ENCODE measurements around a stretch of chr9.

DNA sequence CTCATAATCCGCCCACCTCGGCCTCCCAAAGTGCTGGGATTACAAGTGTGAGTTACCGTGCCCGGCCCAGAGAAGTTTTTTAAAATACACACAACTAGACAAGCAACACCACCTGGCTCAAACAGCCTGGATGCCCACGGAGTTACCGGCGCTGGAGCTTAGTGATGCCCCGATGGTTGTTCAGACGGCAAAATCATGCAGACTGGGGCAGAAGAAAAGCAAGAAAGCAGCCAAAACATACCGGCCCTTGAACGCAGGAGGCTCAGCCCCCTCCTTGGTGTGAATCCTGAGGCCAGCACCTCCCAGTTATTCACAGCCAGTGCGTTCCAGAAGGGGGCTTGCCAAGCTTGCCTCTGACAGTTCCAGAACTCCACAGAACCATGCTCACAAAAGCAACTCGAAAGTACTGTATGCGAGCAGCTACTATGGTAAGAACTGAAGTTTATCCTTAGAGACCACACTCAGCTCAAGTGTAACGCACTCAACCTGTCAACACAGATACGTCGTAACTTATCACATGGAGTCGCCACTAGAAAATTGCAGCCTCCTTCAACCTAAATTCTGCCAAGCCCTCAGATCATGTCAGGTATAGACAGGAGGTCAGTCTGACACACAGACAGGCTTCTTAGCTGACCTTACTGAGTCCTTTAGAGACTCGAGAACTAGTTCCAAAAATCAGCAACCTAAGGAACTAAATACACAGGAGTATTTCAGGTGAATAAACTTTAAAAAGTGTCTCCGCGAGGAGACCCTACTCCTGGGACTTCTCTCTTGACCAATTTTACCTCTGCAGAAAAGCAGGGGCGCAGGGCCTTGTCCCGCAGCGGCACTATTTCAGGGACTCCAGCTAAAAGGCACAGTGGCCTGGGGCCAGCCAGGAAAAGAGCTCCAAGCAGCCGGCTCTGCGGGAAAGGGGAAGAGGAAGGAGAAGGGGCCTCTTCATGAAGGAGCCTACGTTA is 1.3 kb downstream of the UBAC1 start:
- RAMPAGE, long total RNA: no peak
- RRBS: 4% methylated on average over 6 of the region's 27 CpGs
PRO-cap:
- standard: bidirectional peak, plus-strand start at position 575 of the sequence, minus-strand start at position 412 of the sequence
- CoPRO, capped RNA only, 2 experiments: peak in 2 of 2 experiments; most common plus-strand start position 575 of the sequence (in 2); most common minus-strand start position 437 of the sequence (in 2)
- CoPRO, capped and uncapped RNA, 2 experiments: no peak in any of the 2 experiments
- CoPRO, uncapped RNA only, 2 experiments: peak in 2 of 2 experiments; most common plus-strand start position 145 of the sequence (in 1); most common minus-strand start position 697 of the sequence (in 2)
CAGE:
- cytosol, long polyA plus RNA: no peak
- long polyA plus RNA: no peak
- nucleolus, long total RNA: no peak
- nucleus, long polyA plus RNA: no peak

- RAMPAGE, long total RNA: no peak
- RRBS: no CpG with 5 or more reads among the region's 17 CpGs
PRO-cap:
- standard: no peak
- CoPRO, capped RNA only, 2 experiments: no peak in any of the 2 experiments
- CoPRO, capped and uncapped RNA, 2 experiments: no peak in any of the 2 experiments
- CoPRO, uncapped RNA only, 2 experiments: no peak in any of the 2 experiments
CAGE:
- cytosol, long polyA plus RNA: no peak
- long polyA plus RNA: no peak
- nucleolus, long total RNA: no peak
- nucleus, long polyA plus RNA: no peak
These were observed 29.4 kb upstream of the UBAC1 start for GRCh38 chr9:135990434-135991034.

DNA sequence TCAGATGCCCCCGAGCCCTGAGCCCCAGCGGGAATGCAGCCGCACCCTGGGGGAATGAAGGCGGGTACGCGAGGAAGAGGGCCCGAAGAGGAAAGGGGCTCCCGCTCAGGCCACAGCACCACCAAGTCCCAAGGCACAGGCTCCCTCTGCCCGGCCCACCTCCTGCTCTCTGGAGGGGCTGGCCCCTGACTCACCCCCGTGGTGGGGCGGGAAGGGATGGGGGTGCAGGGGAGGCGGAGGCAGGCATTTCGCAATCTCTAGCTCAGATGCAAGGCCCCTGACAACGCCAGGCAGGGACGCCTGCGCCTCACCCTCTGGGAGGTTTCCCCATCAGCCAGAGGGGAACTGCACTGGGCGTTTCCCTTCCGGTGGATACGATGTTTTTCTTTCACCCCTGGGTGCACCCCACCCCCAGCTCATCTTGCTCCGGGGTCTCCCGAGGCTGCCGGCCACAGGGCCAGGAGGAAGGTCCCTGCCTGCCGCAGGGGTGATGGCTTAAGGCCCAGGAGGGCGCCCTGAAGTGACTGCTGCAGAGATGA is 49.0 kb downstream of the NACC2 start:
- RAMPAGE, long total RNA: no peak
- RRBS: no CpG with 5 or more reads among the region's 24 CpGs
PRO-cap:
- standard: no peak
- CoPRO, capped RNA only, 2 experiments: no peak in any of the 2 experiments
- CoPRO, capped and uncapped RNA, 2 experiments: no peak in any of the 2 experiments
- CoPRO, uncapped RNA only, 2 experiments: no peak in any of the 2 experiments
CAGE:
- cytosol, long polyA plus RNA: no peak
- long polyA plus RNA: no peak
- nucleolus, long total RNA: no peak
- nucleus, long polyA plus RNA: no peak

GRCh38 chr9:136049549-136050134 is 45.4 kb downstream of the NACC2 start:
- RAMPAGE, long total RNA: no peak
- RRBS: no CpG with 5 or more reads among the region's 52 CpGs
PRO-cap:
- standard: no peak
- CoPRO, capped RNA only, 2 experiments: no peak in any of the 2 experiments
- CoPRO, capped and uncapped RNA, 2 experiments: no peak in any of the 2 experiments
- CoPRO, uncapped RNA only, 2 experiments: no peak in any of the 2 experiments
CAGE:
- cytosol, long polyA plus RNA: no peak
- long polyA plus RNA: no peak
- nucleolus, long total RNA: no peak
- nucleus, long polyA plus RNA: no peak

DNA sequence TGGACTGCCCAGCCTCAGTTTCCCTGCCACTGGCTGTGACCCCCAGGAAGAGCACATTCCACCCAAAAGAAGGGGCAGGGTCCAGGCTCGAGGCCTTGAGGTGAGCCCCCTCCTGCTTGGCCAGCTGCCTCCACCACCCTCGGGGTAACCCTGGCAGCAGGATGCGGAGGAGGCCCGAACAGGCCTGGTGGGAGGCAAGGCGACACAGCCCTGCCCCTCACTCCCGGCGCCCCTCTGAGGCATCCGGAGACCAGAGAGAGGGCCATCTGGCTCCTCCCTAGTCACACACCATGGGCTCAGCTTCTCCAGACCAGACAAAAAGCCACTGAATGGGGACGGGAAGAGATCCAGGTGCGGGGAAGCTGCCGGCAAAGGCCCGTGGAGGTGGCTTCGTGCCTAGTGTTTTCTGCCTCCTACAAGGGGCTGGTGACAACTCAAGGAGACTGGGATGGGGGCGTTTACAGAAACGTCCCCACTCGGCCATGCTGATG is 42.1 kb downstream of the NACC2 start:
- RAMPAGE, long total RNA: no peak
- RRBS: no CpG with 5 or more reads among the region's 16 CpGs
PRO-cap:
- standard: no peak
- CoPRO, capped RNA only, 2 experiments: no peak in any of the 2 experiments
- CoPRO, capped and uncapped RNA, 2 experiments: no peak in any of the 2 experiments
- CoPRO, uncapped RNA only, 2 experiments: no peak in any of the 2 experiments
CAGE:
- cytosol, long polyA plus RNA: no peak
- long polyA plus RNA: no peak
- nucleolus, long total RNA: no peak
- nucleus, long polyA plus RNA: no peak

DNA sequence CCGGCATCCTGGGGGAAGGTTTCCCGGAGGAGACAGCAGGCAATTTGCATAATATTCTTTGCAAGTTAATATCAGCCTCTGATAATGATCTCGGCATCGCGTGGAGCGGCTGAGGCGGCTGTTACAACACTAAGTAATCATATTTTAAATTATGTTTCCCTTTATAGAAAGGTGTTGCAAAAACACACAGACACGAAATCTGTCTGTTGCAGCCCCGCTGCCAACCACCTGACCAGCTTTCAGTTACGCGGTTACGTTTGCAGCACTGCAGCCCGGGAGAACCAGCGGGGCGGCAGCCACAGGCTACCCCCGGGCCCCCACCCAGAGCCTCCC is 6.3 kb downstream of the NACC2 start:
- RAMPAGE, long total RNA: no peak
- RRBS: no CpG with 5 or more reads among the region's 16 CpGs
PRO-cap:
- standard: no peak
- CoPRO, capped RNA only, 2 experiments: no peak in any of the 2 experiments
- CoPRO, capped and uncapped RNA, 2 experiments: no peak in any of the 2 experiments
- CoPRO, uncapped RNA only, 2 experiments: no peak in any of the 2 experiments
CAGE:
- cytosol, long polyA plus RNA: no peak
- long polyA plus RNA: no peak
- nucleolus, long total RNA: no peak
- nucleus, long polyA plus RNA: no peak

- RAMPAGE, long total RNA: no peak
- RRBS: no CpG with 5 or more reads among the region's 11 CpGs
PRO-cap:
- standard: no peak
- CoPRO, capped RNA only, 2 experiments: no peak in any of the 2 experiments
- CoPRO, capped and uncapped RNA, 2 experiments: no peak in any of the 2 experiments
- CoPRO, uncapped RNA only, 2 experiments: no peak in any of the 2 experiments
CAGE:
- cytosol, long polyA plus RNA: no peak
- long polyA plus RNA: no peak
- nucleolus, long total RNA: no peak
- nucleus, long polyA plus RNA: no peak
These were observed 3.5 kb downstream of the NACC2 start for GRCh38 chr9:136091538-136092014.

- RAMPAGE, long total RNA: no peak
- RRBS: no CpG with 5 or more reads among the region's 13 CpGs
PRO-cap:
- standard: no peak
- CoPRO, capped RNA only, 2 experiments: no peak in any of the 2 experiments
- CoPRO, capped and uncapped RNA, 2 experiments: no peak in any of the 2 experiments
- CoPRO, uncapped RNA only, 2 experiments: no peak in any of the 2 experiments
CAGE:
- cytosol, long polyA plus RNA: no peak
- long polyA plus RNA: no peak
- nucleolus, long total RNA: no peak
- nucleus, long polyA plus RNA: no peak
These were observed 10.2 kb upstream of the NACC2 start for GRCh38 chr9:136105204-136105871.

DNA sequence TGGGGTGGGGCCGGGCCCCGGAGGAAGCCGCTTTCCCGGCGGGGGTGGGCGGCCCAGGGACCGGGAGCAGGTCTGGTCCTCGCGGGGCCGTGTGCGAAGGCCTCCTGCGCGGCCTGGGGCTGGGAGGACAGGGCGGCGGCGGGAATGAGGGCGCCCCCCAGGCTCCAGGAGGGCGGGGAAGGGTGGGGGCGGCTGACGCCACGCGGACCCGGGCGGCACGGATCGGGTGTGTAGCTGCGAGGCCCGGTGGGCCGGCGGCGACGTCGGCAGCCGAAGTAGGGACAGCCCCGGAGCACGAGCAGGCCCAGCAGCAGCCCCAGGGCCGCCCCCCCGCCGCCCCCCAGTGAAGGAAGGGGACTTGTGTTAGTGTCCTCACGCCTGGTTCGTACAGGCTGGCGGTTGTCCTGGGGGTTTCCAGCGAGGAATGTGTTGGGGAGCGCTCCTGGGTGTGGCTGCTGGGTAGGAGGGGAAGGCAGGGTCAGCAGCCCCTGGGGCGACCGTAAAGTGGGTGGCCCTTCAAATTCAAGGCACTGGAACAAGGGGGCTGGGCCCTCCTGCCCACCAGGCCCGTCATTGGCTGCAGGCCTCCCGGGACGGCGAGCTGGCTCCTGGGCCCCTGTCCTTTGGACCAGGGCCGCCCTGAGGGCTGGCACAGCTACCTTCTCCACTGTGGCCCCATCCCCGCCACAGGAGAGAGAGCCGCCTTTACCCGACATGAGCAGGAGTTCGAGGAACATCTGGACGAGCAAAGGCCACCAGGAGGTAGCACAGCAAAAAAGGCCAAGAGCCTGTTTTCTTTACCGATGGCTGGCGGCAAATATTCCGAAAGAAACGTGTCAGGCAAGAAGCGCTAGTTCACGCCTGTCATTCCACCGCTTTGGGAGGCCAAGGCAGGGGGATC is 705 bp upstream of the TMEM250 start:
- RAMPAGE, long total RNA: no peak
- RRBS: 0% methylated on average over 4 of the region's 63 CpGs
PRO-cap:
- standard: bidirectional peak, plus-strand start at position 711 of the sequence, minus-strand start at position 501 of the sequence
- CoPRO, capped RNA only, 2 experiments: no peak in any of the 2 experiments
- CoPRO, capped and uncapped RNA, 2 experiments: peak in 1 of 2 experiments; most common plus-strand start position 573 of the sequence (in 1); most common minus-strand start position 471 of the sequence (in 1)
- CoPRO, uncapped RNA only, 2 experiments: no peak in any of the 2 experiments
CAGE:
- cytosol, long polyA plus RNA: no peak
- long polyA plus RNA: no peak
- nucleolus, long total RNA: no peak
- nucleus, long polyA plus RNA: no peak

GRCh38 chr9:136251522-136252101 is 6.0 kb upstream of the QSOX2 start:
- RAMPAGE, long total RNA: no peak
- RRBS: no CpG with 5 or more reads among the region's 41 CpGs
PRO-cap:
- standard: no peak
- CoPRO, capped RNA only, 2 experiments: no peak in any of the 2 experiments
- CoPRO, capped and uncapped RNA, 2 experiments: no peak in any of the 2 experiments
- CoPRO, uncapped RNA only, 2 experiments: no peak in any of the 2 experiments
CAGE:
- cytosol, long polyA plus RNA: no peak
- long polyA plus RNA: no peak
- nucleolus, long total RNA: no peak
- nucleus, long polyA plus RNA: no peak

- RAMPAGE, long total RNA: no peak
- RRBS: 24% methylated on average over 7 of the region's 32 CpGs
PRO-cap:
- standard: no peak
- CoPRO, capped RNA only, 2 experiments: no peak in any of the 2 experiments
- CoPRO, capped and uncapped RNA, 2 experiments: no peak in any of the 2 experiments
- CoPRO, uncapped RNA only, 2 experiments: no peak in any of the 2 experiments
CAGE:
- cytosol, long polyA plus RNA: no peak
- long polyA plus RNA: no peak
- nucleolus, long total RNA: no peak
- nucleus, long polyA plus RNA: no peak
These were observed 10.8 kb downstream of the DNLZ start for GRCh38 chr9:136352531-136353428.

GRCh38 chr9:136362837-136363538 is 556 bp downstream of the DNLZ start:
- RAMPAGE, long total RNA: no peak
- RRBS: 1% methylated on average over 13 of the region's 39 CpGs
PRO-cap:
- standard: bidirectional peak, plus-strand start at chr9:136363369, minus-strand start at chr9:136363027
- CoPRO, capped RNA only, 2 experiments: peak in 2 of 2 experiments; most common plus-strand start chr9:136363356 (in 1); most common minus-strand start chr9:136363067 (in 1)
- CoPRO, capped and uncapped RNA, 2 experiments: peak in 2 of 2 experiments; most common plus-strand start chr9:136363369 (in 2); most common minus-strand start chr9:136363085 (in 1)
- CoPRO, uncapped RNA only, 2 experiments: peak in 1 of 2 experiments; most common plus-strand start chr9:136363425 (in 1); most common minus-strand start chr9:136363130 (in 1)
CAGE:
- cytosol, long polyA plus RNA: no peak
- long polyA plus RNA: no peak
- nucleolus, long total RNA: no peak
- nucleus, long polyA plus RNA: no peak

GRCh38 chr9:136374153-136374669 is 742 bp upstream of the CARD9 start:
- RAMPAGE, long total RNA: no peak
- RRBS: no CpG with 5 or more reads among the region's 20 CpGs
PRO-cap:
- standard: no peak
- CoPRO, capped RNA only, 2 experiments: no peak in any of the 2 experiments
- CoPRO, capped and uncapped RNA, 2 experiments: no peak in any of the 2 experiments
- CoPRO, uncapped RNA only, 2 experiments: no peak in any of the 2 experiments
CAGE:
- cytosol, long polyA plus RNA: no peak
- long polyA plus RNA: no peak
- nucleolus, long total RNA: no peak
- nucleus, long polyA plus RNA: no peak

GRCh38 chr9:136422727-136423350 is 12.4 kb downstream of the PMPCA start:
- RAMPAGE, long total RNA: no peak
- RRBS: 93% methylated on average over 5 of the region's 36 CpGs
PRO-cap:
- standard: no peak
- CoPRO, capped RNA only, 2 experiments: no peak in any of the 2 experiments
- CoPRO, capped and uncapped RNA, 2 experiments: no peak in any of the 2 experiments
- CoPRO, uncapped RNA only, 2 experiments: peak in 1 of 2 experiments; most common plus-strand start chr9:136422797 (in 1)
CAGE:
- cytosol, long polyA plus RNA: no peak
- long polyA plus RNA: no peak
- nucleolus, long total RNA: no peak
- nucleus, long polyA plus RNA: no peak

GRCh38 chr9:136484137-136484987 is 1.5 kb upstream of the SEC16A start:
- RAMPAGE, long total RNA: no peak
- RRBS: 31% methylated on average over 14 of the region's 56 CpGs
PRO-cap:
- standard: no peak
- CoPRO, capped RNA only, 2 experiments: no peak in any of the 2 experiments
- CoPRO, capped and uncapped RNA, 2 experiments: no peak in any of the 2 experiments
- CoPRO, uncapped RNA only, 2 experiments: no peak in any of the 2 experiments
CAGE:
- cytosol, long polyA plus RNA: no peak
- long polyA plus RNA: no peak
- nucleolus, long total RNA: no peak
- nucleus, long polyA plus RNA: no peak

DNA sequence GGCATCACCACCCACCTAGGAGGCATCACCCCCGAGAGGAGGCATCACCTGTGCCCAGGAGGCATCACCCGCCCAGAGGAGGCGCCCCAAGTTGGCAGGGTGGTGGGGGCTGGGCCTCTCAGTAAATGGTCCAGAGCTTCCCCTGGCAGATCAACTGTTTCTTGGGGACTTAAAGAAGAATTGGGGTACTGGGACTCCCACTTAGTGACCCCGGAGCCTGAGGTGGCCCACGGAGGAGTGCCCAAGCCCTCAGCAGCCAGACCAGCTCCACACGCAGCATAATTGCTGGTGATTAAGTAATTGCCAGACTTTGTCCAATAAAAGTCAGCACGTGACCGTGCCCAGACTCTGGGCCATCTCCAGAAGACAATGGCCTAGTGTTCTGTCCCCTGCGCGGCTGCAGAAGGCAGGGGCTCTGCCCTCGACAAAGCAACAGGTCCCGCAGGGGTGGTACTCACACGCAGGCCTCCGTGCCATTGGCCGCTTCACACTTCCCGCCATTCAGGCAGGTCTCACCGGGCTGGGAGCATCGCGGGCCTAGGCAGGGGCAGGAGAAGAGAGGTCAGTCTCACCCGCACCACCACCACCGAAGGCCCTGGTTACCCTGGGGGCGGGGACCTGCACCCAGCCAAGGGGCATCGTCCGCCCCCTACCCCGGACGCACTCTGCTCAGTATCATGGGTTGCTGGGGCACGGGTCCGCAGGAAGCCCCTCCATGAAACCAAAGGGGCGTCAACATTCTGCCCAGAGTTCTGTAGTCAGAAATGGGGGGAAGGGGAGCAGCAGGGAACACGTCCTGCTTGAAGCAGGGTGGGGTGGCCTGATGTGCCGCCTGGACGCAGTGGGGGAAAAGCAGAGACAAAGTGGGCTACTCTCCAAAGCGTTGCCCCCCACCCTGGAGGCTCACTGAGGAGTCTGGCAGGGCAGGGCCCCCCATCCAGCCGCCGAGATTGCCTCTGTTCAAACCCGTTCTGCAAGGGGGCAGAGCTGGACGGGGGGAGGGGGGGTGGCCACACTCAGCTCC is 2.0 kb downstream of the NOTCH1 start:
- RAMPAGE, long total RNA: no peak
- RRBS: no CpG with 5 or more reads among the region's 37 CpGs
PRO-cap:
- standard: no peak
- CoPRO, capped RNA only, 2 experiments: no peak in any of the 2 experiments
- CoPRO, capped and uncapped RNA, 2 experiments: no peak in any of the 2 experiments
- CoPRO, uncapped RNA only, 2 experiments: no peak in any of the 2 experiments
CAGE:
- cytosol, long polyA plus RNA: no peak
- long polyA plus RNA: no peak
- nucleolus, long total RNA: no peak
- nucleus, long polyA plus RNA: no peak

DNA sequence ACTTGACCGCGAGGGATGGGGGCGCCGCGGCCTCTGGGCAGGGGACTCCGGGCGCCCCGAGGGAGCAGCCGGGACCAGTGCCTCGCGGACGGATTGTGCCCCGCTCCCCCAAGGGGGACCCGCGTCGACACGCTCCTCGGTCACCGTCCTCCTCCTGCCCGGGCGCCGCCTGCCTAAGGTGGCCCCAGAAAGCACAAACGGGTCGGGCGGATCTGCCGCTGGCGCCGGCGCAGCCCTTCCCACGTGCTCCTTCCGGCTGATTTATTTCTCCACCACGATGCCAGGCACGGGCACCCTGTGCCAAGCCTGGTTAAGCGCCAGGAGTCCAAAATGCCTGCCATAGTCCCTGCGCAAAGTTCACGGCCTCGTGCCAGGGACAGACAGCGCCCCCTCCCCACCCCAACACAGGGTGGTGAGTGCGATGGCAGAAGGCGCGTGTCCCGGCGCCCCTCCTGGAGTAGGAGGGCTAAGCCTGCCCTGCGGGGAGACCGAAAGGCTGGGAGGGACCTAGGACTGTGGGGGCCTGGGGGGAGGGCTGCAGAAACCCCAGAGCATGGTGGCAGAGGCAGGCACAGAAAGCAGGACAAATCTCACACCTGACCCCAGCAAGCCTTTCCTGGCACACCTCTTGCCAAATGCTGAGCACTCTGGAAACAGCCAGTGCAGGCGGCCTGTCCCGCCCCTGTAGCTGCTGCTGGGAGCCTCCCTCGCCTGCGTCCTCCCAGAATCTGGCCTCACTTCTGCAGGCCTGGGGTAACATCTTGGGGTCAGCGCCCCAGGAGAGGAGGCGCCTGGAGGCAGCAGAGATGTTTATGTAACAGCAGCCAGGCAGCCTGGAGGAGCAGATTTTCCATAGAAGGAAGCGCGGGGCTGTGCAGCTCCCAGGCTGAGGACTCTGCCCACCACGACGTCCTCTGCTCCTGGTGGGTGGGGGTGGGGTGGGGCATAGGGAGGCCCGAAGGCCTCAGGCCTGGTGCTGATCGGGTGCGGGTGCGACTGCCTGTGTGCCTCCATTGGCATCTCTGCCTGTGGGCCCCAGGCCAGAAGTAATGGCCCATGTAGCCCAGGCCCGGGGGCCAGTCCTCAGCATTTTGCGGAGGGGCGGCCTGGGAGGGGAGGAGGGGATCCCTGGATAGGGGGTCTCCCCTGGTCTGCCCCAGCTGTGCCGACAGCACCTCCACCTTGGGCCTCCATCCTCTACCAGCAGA is 1.2 kb upstream of the NOTCH1 start:
- RAMPAGE, long total RNA: no peak
- RRBS: 4% methylated on average over 18 of the region's 63 CpGs
PRO-cap:
- standard: unidirectional peak, minus-strand start at position 175 of the sequence
- CoPRO, capped RNA only, 2 experiments: no peak in any of the 2 experiments
- CoPRO, capped and uncapped RNA, 2 experiments: no peak in any of the 2 experiments
- CoPRO, uncapped RNA only, 2 experiments: no peak in any of the 2 experiments
CAGE:
- cytosol, long polyA plus RNA: no peak
- long polyA plus RNA: no peak
- nucleolus, long total RNA: no peak
- nucleus, long polyA plus RNA: no peak

Data from K562 (cell line).